OCI-LY7 (cell line): ENCODE measurements around a stretch of chr7.

- PRO-cap = no peak
- RAMPAGE, long total RNA = no peak
These were observed 85.6 kb upstream of the TBX20 start for GRCh38 chr7:35339641-35339840.

DNA sequence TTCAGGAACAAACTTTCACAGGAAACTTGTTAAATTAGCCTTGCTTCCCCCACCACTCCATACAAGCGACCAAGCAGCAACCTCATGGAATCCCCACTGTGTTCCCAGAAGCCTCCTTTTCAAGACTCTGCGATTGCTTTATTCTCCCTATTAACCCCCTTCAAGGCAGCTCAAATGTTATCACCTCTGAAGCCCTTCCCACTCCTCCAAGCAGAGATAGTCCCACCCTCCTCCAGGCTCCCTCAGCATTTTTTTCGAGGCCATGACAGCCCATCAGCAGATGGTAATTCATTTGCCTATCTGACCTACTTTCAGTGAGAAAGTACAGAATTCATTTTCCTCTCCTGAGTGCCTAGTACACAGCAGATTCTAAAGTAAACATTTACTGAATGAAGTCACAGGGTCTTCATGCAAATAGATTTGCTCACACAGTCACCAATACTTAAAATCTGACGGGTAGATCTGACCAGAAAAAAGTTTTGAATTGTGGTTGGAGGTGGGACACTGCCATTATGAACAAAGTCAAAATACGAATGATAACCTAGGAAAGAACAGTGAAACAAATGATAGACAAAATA lies 47.7 kb downstream of the HERPUD2 start:
- PRO-cap = no peak
- RAMPAGE, long total RNA = no peak

GRCh38 chr7:35648358-35648901 lies 46.5 kb downstream of the HERPUD2 start:
- PRO-cap = no peak
- RAMPAGE, long total RNA = no peak

GRCh38 chr7:35695485-35696087 lies 651 bp upstream of the HERPUD2 start:
- PRO-cap = no peak
- RAMPAGE, long total RNA = no peak

DNA sequence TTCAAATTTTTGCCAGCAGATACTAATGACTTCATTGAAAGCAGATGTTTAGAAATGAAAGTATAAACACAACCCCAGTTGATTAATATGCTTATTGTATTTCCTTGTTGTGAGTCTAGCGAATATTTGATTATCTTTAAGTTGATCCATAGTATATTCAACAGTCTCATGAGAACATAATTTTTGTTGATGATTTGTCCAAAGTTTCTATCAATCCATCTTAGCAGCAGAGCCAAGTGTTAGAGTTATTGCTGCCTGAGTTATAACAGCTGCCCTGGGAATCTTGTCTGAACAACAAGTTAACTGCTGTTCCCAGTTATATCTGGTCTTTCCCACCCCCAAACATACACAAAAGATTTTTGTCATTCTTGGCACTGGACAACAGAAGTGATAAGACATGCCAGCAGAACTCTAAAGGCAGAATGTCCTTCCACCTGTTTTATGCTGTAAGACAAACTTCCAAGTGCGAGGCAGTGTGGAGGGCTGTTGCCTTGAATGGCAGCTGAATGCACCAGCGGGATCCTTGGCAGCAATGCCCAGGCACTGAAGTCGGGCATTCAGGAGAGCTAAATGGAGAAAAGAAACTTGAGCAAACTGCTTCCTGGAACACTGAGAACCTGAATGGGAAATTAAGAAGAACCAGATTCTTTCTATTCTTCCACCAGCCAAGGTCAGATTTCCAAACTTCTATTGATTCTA lies 21.4 kb upstream of the HERPUD2 start:
- PRO-cap = no peak
- RAMPAGE, long total RNA = no peak

- PRO-cap = no peak
- RAMPAGE, long total RNA = no peak
These were observed 83.9 kb downstream of the SEPTIN7 start for GRCh38 chr7:35884770-35885179.

DNA sequence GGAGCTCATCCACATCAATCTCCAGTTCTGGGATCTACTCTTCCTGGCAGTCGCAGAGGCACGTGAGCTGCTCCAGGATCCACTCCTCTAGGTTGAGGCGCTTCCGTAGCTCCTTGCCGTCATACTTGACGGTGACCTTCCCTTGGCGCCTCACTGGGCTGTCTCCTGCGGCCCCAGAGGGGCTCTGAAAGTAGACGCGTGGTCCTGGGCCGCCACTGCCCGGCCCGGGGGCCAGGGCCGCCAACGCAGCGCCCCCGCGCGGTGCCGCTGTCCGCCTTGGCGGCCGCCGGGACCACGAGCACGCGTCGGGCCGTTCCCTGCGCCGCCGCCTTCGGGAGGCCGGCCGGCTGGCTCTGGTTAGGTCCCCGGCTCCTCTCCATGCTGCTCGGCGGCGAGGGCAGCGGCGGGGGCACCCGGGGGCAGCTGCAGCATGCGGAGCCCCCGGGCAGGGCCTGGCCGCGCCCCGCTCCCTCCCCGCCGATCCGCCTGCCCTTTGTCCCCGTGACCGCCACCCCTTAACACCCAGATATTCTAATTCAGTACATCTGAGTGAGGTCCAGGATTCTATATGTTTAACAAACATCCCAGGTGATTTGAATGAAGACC lies 170.5 kb downstream of the SEPTIN7 start:
- PRO-cap = no peak
- RAMPAGE, long total RNA = no peak

DNA sequence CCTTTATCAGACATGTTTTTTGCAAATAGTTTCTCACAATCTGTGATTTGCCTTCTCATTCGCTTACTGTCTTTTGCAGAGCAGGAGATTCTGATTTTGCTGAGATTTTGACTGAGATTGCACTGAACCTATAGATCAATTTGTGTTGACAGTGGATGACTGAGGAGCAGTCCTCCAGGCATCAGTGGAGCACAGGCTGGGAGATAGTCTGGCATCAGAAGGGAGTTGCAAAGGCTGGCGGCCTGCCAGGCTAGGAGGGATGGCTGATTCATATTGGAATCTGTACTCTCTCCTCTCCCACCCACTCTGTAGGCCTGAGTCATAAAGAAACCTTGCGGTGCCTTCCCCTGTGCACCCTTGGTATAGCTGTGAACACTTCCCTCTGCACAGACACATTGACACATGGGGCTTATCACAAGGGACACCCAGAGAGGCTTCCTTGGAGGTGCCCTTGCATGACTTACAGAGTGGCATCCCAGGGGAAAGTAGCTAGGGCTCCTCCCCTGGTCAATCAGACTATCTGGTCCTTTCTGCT lies 37.6 kb upstream of the EEPD1 start:
- PRO-cap = no peak
- RAMPAGE, long total RNA = no peak

GRCh38 chr7:36116444-36116927 lies 36.6 kb upstream of the EEPD1 start:
- PRO-cap = no peak
- RAMPAGE, long total RNA = no peak

- PRO-cap = no peak
- RAMPAGE, long total RNA = no peak
These were observed 52.8 kb downstream of the EEPD1 start for GRCh38 chr7:36205734-36206370.

GRCh38 chr7:36209074-36210126 lies 56.3 kb downstream of the EEPD1 start:
- PRO-cap = no peak
- RAMPAGE, long total RNA = no peak

GRCh38 chr7:36298766-36299393 lies 68.2 kb downstream of the MATCAP2 start:
- PRO-cap = no peak
- RAMPAGE, long total RNA = no peak

DNA sequence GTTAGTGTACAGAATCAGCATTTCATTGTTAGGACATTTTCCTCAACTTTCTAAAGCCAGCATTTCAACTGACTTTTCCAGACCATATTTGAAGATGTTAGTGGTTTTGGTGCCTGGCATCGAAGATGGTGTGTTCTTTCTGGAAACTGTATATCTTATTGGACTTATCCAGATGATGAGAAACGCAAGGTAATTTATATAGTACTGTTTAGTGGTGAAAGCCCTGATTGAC lies 53.9 kb downstream of the ANLN start:
- PRO-cap = no peak
- RAMPAGE, long total RNA = no peak

DNA sequence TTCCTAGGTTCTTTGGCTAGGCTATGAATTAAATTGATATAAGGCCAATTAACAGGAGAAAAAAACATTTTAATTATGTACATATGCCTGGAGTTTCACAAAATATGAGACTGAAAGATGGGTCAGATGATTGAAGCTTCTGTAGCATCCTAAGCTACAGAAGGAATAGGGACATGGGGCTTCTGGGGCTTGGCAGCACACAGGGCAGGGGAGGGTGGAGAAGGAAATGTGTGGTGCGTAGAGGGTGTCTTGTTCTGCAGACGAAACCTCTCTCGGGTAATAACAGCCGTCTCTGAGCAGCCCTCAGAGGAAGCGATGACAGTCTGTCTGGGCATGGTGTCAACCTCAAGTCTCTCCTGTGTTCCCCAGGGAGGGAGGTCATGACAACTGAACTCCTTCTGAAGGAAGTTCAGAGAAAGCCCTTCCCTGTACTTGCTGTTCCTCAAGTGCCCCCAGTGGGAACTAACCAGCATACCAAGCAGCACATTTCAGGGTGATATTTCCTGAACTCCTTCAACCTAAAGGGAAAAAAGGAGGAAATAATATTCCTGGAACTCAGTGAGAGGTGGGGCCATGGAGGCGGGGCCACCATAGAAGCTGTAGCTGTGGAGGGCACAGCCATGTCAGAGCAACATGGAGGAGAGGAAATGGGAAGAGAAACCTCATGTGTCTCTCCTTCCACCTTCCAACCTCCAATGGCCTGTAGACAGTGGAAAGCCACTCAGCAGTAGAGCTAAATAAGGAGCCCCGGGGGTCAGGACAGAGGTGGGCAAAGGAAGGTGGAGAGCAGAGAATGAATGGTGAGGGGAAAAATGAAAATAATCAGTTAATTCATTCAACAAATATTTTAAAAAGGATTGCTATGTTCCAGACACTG lies 60.7 kb upstream of the AOAH start:
- PRO-cap = no peak
- RAMPAGE, long total RNA = no peak

DNA sequence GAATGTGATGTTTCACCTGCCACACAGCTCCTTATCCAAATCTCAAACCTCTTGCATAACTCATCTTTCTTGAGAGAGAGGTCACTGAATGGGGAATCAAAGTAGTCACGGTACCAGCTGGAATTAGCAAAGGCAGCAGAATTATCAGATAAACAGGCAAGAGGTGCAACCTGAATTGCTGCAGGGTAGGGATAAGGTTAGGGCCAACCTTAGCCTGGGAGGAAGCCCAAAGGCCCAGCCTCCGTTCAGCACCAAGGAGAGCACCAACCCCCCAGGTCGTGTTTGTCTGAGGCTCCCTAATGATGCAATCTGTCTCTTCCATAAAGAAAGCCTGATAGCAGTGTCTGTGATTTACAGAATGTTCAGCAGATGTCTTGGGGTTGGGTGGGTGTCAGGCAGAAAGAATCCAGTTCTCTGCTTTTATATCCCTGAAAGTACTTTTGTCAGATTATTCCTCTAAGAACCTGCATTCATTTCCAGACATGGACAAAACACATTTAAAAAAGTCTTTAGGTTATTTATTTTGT lies 328.4 kb upstream of the AOAH start:
- PRO-cap = no peak
- RAMPAGE, long total RNA = no peak

DNA sequence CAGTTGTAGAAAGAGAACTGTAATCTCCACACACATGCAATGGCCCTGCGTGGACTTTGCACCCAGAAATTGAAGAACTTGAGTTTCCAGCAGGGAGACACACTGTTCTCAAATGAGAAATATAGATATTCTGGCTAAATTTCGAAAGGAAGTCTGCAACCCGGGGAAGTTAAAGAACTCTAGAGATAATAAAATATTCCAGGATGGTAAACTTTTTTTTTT lies 56.8 kb downstream of the ELMO1 start:
- PRO-cap = no peak
- RAMPAGE, long total RNA = no peak

DNA sequence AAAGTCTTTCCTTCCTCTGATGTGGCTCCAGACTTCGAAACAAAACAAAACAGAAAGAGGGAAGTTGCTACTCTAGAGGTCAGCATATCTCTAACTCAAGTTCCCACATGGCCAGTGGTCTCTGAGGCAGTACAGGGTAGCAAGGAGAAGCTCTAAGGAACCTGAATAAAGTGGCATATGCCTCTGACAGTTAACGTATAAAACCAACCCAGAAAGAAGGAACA lies 56.6 kb downstream of the ELMO1 start:
- PRO-cap = no peak
- RAMPAGE, long total RNA = no peak

DNA sequence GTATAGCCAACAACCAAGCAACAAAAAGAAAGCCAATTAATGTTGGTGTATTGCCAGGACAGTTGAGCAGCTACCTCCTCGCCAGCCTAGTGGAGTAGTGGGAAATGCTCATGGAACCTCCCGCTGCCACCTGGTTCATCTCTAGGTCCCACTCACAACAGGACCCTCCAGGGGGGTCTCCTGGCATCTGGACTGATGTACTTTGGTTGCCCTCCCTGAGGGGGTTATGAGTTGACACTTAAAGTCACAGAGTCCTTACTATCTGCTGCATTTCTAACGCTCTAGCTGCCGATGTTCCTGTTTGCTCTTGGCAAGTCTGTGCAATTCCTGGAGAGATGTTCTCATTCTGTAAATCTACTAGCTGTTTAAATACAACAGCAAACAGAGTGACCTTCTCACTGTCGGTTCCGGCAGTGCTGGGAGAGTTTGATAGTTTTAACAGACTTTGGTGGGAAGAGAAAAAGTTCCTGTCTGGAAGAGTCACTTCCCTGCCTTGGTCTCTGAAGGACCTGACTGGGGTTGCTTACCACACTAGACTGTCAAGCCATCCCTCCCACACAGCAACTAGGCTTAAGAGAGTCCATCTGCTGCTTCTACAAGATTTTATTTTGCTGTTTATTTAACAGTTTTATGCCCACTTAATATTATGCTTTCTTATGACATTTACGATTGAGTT lies 63.2 kb upstream of the ELMO1 start:
- PRO-cap = no peak
- RAMPAGE, long total RNA = no peak

- PRO-cap = no peak
- RAMPAGE, long total RNA = no peak
These were observed 100.7 kb upstream of the ELMO1 start for GRCh38 chr7:37549376-37549655.

- PRO-cap = no peak
- RAMPAGE, long total RNA = no peak
These were observed 15.0 kb upstream of the NME8 start for GRCh38 chr7:37833473-37833800.